Thoracic aorta endothelial cell (primary cell): ENCODE data around the genes ZNF45, ZNF226, CEACAM20, IGSF23 and BCL3.

GRCh38 chr19:43486671-43486959 lies 17.9 kb downstream of the PHLDB3 start:
- CAGE, long polyA plus RNA = no peak

DNA sequence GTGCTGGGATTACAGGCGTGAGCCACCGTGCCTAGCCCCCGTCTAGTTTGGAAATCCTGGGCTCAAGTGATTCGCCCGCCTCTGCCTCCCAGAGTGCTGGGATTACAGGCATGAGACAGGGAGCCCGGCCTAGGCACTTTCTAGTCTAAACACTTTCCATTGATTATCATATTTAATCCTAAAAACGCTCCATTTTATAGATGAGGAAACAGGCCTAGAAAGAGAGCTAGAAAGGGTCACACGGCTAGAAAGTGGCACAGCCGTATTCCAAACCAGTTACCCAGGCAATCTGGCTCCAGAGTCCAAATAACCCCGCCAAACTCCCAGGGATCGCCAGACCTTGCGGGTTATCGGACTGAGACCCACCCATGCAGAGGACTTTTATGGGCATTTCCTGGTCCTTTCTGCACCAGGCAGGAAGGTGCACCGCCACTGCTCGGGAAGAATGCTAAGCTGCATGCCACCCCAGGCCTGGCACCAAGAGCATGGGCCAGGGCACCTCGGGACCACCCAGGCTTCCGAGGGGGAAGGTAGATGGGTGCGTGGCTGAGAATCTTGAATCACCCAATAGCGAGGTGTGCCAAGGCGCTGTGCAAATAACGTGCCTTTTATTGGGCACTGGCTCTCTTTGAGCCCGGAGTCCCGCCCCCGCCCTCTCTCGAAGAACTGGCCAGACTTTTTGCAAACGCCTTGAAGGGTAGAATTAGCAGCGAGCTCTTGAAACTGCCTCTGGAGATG lies 527 bp upstream of the ZNF575 start:
- CAGE, long polyA plus RNA = no peak

- CAGE, long polyA plus RNA = no peak
These were observed 5.7 kb downstream of the IRGQ start for GRCh38 chr19:43590130-43590653.

DNA sequence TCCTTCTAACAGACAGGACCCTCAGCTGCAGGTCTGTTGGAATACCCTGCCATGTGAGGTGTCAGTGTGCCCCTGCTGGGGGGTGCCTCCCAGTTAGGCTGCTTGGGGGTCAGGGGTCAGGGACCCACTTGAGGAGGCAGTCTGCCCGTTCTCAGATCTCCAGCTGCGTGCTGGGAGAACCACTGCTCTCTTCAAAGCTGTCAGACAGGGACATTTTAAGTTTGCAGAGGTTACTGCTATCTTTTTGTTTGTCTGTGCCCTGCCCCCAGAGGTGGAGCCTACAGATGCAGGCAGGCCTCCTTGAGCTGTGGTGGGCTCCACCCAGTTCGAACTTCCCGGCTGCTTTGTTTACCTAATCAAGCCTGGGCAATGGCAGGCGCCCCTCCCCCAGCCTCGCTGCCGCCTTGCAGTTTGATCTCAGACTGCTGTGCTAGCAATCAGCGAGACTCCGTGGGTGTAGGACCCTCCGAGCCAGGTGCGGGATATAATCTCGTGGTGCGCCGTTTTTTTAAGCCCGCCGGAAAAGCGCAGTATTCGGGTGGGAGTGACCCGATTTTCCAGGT lies 17.2 kb downstream of the ZNF404 start:
- CAGE, long polyA plus RNA = no peak

GRCh38 chr19:43934787-43935708 lies at the start of gene ZNF45:
TSS of gene ZNF45 (minus strand) at chr19:43935282.
- CAGE, long polyA plus RNA = no peak

- CAGE, long polyA plus RNA = no peak
These were observed 715 bp downstream of the ZNF234 start for GRCh38 chr19:44142018-44142520.

DNA sequence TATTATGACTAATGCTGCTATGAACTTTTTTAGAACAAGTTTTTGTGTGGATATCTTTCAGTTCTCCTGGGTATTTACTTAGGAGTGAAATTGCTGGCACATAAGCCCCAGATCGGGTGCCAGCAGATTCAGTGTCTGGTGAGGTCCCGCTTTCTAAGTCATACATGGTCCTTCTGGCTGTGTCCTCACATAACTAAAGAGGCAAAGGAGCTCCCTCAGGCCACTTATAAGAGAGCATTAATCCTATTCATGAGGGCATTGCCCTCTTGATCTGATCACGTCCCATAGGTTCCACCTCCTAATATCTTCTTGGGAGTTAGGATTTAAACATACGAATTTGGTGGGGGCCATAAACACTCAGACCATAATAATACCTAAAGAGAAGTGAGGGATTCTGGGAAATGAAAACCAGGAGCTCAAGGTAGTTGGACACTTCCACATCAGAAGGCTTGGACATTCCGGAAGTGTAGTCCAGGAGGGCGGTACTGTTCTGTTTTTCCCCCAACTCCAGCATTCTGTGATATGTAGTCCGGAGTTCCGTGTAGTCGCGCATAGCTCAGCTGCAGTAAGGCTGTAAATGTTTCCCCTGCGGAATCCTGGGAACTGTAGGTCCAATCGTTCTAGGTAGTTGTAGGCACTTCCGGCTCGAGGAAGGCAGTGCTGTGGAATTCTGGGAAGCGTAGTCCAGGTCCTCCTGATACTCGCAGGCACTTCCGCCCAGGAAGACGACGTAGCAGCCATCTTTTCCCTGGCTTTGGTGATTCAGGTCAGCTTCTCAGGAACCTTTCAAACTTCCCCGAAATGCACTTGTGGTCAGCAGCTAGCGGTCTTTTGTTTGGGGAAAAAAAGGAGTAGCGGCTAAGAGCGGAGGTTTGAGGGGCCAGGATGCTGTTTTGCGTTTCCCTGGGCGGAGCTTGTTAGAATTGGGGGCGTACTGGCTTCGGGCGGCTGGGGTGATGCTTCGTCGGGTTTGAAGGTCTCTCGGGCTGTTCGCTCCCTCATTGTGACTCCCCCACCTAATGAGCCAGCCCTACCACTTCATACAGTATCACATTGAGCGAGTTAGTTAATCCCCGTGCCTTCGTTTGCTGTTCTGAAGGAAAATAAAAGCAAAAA lies at the start of gene ZNF226:
Gene ZNF226, plus strand, starts transcription at position 724 of the 1,116 bp plus-strand sequence.
- CAGE, long polyA plus RNA = no peak

GRCh38 chr19:44165493-44165903 lies 598 bp downstream of the ZNF226 start:
- CAGE, long polyA plus RNA = no peak

- CAGE, long polyA plus RNA = no peak
These were observed 23.4 kb downstream of the ZNF180 start for GRCh38 chr19:44476548-44477736.

DNA sequence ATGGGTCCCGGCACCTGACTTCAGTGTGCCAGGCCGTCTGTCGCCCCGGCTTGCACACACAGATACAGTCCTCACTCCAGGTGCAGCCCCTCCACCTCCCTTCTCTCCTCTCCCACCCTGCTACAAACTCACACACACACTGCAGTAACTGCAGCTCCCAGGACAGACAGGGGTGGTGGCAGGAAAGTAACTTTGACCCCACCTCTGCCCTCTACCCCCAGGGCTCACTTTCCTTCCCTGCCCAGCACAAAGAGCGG lies at the start of gene CEACAM20:
Gene CEACAM20, minus strand, starts transcription at position 168 of the 257 bp plus-strand sequence.
- CAGE, long polyA plus RNA = no peak

GRCh38 chr19:44613211-44614106 lies at the start of gene IGSF23:
TSS of gene IGSF23 (plus strand) at chr19:44613563.
- CAGE, long polyA plus RNA = no peak

- CAGE, long polyA plus RNA = no peak
These were observed 900 bp downstream of the PVR start for GRCh38 chr19:44644732-44644888.

DNA sequence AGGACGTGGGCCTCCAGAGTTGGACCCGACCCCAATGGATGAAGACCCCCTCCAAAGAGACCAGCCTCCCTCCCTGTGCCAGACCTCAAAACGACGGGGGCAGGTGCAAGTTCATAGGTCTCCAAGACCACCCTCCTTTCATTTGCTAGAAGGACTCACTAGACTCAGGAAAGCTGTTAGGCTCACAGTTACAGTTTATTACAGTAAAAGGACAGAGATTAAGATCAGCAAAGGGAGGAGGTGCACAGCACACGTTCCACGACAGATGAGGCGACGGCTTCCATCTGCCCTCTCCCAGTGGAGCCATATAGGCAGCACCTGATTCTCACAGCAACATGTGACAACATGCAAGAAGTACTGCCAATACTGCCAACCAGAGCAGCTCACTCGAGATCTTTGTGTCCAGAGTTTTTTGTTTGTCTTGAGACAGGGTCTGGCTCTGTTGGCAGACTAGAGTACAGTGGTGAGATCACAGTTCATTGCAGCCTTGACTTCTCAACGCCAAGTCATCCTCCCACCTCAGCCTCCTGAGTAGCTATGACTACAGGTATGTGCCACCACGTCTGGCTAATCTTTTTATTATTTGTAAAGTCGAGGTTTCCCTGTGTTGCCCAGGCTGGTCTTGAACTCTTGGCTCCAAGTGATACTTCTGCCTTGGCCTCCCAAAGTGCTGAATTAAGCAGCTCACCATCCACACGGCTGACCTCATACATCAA lies 9.3 kb upstream of the CEACAM19 start:
- CAGE, long polyA plus RNA = no peak

GRCh38 chr19:44726546-44727021 lies 21.9 kb upstream of the BCL3 start:
- CAGE, long polyA plus RNA = no peak

DNA sequence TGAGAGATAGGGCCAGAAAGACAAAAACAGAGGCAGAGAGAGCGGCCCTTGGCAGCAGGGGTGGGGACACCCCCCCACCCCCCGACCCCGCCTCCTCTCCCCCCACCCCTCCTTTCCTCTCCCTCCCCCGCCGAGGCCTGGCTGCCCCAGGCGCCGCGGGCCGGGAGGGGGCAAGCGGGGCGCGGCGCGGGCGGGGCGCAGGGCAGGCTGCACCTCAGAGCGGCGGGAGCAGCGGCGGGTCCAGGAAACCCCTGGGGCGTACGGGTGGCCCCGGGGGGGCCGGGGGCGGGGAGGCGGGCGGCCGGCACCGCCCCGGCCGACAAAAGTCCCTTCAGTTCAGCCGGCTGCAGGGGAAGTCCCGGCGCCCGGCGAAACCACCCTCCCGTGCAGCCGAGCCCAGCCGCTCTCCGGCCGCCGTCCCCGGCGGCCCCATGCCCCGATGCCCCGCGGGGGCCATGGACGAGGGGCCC lies at the start of gene BCL3:
Gene BCL3, plus strand, starts transcription at position 349 of the 470 bp plus-strand sequence.
- CAGE, long polyA plus RNA = no peak

DNA sequence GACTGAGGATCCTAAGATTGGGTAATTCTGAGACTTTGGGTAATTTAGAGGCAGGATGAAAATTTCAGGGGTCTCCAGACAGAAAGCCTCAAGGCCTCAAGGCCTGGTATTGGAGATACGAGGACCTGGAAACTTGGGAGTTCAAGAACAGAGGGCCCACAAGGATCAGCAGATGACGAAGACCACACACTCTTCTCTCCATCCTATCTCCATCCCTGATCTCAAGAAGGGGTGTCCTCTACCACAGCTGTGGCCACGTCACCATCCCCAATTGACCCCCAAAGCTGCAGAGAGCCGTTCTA lies 1.2 kb downstream of the BCL3 start:
- CAGE, long polyA plus RNA = no peak

DNA sequence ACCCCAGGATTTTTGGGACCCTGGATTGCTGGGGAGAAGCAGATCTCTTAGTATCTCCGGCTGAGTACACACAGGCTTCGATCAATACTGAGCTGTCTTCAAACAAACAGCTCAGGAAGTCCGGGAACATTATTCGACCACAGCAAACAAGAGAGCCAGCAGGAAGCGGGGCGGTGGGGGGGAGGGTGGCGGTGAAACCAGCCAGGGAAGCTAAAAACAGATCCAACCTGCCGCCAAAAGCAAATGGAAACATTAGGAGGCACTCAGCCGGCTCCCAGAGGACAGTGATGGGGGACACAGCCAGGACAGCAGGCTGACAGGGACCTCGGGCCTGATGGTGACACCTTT lies 12.2 kb upstream of the BCAM start:
- CAGE, long polyA plus RNA = no peak

- CAGE, long polyA plus RNA = no peak
These were observed 646 bp upstream of the NECTIN2 start for GRCh38 chr19:44845312-44845989.

DNA sequence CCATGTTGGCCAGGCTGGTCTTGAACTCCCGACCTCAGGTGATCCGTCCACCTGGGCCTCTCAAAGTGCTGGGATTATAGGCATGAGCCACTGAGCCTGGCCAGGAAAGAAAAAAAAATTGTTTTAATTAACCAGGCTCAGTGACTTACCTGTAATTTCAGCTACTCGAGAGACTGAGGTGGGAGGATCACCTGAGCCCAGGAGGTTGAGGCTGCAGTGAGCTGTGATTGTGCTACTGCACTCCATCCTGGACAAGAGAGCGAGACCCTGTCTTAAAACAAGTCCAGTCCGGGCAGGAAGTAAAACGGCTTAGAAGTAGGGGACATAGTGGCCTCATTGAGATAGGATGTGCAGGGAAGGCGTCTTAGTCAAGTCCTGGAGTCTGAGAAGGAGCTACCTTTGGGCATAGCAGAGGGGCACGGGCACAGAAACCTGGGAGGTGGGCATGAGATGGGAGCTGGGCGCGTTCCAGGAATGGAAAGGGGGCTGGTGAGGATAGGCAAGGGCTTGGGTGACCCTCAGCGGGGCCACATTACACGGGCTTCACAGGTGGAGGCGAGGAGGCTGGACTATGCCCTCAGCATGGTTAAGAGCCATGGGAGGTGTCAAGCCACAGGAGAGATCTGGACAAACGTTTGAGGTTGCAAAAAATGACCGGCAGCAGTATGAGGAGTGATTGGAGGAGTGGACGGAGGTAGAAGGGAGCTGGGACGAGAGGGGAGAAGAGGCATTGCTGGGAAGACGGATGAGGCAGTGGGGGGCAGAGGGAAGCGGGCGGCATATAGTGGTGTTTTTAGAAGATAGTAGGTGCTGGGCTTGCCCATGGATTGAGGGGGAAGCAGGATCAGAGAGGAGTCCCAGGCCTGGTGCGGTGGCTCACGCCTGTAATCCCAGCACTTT lies 21.4 kb downstream of the NECTIN2 start:
- CAGE, long polyA plus RNA = no peak

- CAGE, long polyA plus RNA = no peak
These were observed 11.1 kb upstream of the TOMM40 start for GRCh38 chr19:44879822-44880402.